SK-N-DZ (cell line): ENCODE measurements around a stretch of chr21.

GRCh38 chr21:17780321-17781005, 38.7 kb downstream of the C21orf91 start:
RAMPAGE:
- cytosol, long total RNA: no peak
- nucleus, long total RNA: no peak

DNA sequence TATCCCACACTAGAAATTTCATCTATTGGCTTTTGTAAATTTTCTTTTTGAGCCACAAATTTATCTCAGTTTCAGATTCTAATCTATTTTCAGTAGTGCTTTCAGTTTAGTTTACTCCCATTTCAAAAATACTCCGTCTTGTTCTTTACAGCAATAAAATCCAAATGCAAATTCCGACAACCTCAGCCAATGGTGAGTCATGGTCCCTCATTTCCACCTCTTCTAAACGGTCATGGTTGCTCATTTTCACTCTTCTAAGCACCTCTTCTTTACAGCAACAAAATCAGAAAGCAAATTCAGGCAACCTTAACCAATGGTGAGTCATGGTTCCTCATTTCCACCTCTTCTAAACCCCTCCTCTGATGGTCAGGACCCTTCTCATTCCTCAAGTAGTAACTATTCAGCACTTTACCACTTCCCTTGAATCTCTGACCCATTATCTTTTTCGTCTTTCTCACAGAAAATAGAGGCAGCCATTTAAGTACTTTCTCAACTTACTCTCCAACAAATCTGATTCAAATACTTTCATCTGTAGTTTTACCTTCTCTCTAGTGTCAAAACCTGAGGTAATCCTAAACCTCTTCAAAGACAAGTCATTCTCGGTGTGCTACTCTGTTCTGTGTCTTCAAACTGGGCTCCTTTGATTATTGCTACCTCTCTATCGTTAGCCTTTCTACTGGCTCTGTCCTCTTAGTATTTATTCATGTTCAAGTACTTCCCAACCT, 34.3 kb downstream of the C21orf91 start:
RAMPAGE:
- cytosol, long total RNA: no peak
- nucleus, long total RNA: no peak

GRCh38 chr21:17817924-17818530, 1.1 kb downstream of the C21orf91 start:
RAMPAGE:
- cytosol, long total RNA: no peak
- nucleus, long total RNA: no peak

DNA sequence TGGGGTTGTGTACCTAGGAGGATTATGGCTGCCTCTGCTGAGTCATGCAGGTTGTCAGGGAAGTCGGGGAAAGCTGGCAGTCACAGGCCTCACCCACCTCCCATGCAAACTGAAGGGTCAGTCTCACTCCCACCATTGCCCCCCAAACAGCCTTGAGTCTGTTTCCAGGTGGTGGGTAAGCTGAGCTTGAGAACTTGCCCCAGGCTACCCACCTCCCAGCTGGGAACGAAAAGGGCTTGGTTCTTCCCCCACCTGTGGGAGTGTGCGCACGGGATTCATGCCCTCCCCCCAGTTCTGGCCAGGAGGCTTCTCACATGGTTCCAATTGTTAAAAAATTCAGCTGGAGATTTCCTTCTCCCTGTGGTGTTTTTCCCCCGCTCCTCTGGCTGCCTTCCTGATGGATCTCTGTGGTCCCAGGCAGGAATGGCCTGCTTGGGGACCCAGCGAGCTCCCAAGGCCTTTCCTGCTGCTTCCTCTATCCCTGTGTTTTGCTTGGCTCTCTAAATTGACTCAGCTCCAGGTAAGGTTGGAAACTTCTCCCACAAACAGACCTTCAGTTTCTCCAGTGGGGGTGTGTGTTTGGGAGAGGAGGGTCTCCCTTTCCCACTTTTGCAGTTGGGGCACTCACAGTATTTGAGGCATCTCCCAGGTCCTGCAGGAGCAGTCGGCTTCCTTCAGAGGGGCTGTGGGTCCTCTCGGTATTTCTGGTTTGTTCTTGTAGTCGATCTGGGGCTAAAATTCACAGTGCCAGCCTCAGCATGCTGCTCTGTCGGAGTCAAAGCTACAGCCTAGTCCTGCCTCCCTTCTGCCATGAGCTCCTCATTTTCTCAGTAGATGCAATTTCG, 82.0 kb upstream of the C21orf91 start:
RAMPAGE:
- cytosol, long total RNA: no peak
- nucleus, long total RNA: no peak

RAMPAGE:
- cytosol, long total RNA: no peak
- nucleus, long total RNA: no peak
Measured at GRCh38 chr21:18443448-18444077, 40.0 kb upstream of the TMPRSS15 start.

RAMPAGE:
- cytosol, long total RNA: no peak
- nucleus, long total RNA: no peak
Measured at GRCh38 chr21:18661231-18661430, 257.5 kb upstream of the TMPRSS15 start.

DNA sequence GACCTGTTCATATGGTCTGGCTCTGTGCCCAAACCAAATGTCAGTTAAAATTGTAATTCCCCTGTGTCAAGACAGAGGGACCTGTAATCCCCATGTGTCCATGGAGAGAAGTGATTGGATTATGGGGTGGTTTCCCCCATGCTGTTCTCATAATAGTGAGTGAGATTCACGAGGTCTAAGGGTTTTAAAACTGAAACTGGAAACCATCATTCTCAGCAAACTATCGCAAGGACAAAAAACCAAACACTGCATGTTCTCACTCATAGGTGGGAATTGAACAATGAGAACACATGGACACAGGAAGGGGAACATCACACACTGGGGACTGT, 823.1 kb upstream of the TMPRSS15 start:
RAMPAGE:
- cytosol, long total RNA: no peak
- nucleus, long total RNA: no peak

DNA sequence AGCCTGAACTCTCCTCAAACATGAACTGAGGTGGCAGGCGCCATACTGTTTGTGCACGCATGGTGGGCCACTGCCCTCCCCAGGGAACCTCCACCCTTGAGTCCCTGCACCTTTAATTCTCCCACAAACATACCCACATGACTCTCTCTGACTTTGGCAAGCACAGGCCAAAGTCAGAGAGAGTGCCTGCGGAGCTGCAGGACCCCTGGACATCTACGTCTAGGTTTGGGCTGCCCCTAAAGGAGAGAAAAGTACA, 260.4 kb downstream of the NCAM2 start:
RAMPAGE:
- cytosol, long total RNA: no peak
- nucleus, long total RNA: no peak

GRCh38 chr21:21463447-21464052, 465.3 kb downstream of the NCAM2 start:
RAMPAGE:
- cytosol, long total RNA: no peak
- nucleus, long total RNA: no peak

GRCh38 chr21:22342855-22343273, 1344.7 kb downstream of the NCAM2 start:
RAMPAGE:
- cytosol, long total RNA: no peak
- nucleus, long total RNA: no peak

DNA sequence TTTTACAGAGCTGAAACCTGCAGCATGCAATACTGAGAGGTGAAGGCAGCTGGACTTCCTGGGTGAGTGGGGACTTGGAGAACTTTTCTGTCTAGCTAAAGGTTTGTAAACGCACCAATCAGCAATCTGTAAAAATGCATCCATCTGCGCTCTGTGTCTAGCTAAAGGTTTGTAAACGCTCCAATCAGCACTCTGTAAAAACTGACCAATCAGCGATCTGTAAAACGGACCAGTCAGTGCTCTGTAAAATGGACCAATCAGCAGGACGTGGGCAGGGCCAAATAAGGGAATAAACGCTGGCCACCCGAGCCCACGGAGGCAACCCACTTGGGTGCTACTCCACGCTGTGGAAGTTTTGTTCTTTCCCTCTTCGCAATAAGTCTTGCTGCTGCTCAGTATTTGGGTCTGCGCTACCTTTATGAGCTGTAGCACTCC, 1750.5 kb downstream of the MRPL39 start:
RAMPAGE:
- cytosol, long total RNA: no peak
- nucleus, long total RNA: no peak

GRCh38 chr21:25457377-25457935, 149.8 kb downstream of the MRPL39 start:
RAMPAGE:
- cytosol, long total RNA: no peak
- nucleus, long total RNA: no peak

DNA sequence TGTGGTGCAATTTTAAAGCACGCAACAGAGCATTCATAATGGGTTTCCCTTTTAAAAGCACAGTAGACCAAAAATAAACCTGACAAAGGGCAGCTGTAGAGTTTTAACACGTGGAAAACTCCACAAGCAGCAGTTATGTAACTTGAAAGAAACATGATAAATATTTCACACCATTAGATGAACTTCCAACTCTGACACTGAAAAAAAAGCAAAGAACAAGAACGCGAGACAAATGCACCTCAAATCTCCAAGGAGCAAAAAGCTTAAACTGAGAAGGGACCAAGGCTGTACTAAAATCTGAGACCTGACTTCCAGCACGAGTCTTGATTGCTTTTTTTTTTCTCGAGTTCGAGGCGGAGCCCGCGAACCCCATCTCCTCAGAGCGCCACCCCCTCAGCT, 252 bp upstream of the JAM2 start:
RAMPAGE:
- cytosol, long total RNA: no peak
- nucleus, long total RNA: no peak

DNA sequence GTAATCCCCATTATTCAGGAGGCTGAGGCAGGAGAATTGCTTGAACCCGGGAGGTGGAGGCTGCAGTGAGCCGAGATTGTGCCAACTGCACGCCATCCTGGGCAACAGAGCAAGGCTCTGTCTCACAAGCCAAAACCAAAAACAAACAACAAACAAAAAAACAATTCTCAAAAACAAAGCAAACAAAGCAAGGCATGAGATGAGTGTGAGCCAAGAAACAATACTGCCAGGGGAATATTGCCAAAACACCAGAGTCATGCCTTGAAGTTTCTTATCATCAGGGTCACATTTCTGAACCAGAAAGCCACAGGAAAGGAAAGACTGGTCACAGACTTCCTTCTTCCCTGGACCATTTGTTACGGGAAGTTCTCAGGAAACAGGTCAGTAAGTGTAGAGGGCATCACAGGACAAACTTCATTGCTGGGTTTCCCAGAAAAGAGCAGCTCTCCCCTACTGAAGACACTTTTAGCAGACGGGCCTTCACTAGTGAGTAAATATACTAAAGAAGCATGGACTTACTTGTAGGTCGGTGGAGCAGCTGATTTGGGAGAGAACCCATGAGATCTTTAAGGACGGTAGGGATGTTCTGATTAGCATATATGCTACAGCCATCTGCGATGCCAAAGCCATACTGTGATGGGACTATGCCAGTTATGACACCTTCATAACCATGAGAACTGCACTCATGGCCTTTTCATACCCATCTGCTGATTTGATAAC, 191.2 kb downstream of the GABPA start:
RAMPAGE:
- cytosol, long total RNA: no peak
- nucleus, long total RNA: no peak

DNA sequence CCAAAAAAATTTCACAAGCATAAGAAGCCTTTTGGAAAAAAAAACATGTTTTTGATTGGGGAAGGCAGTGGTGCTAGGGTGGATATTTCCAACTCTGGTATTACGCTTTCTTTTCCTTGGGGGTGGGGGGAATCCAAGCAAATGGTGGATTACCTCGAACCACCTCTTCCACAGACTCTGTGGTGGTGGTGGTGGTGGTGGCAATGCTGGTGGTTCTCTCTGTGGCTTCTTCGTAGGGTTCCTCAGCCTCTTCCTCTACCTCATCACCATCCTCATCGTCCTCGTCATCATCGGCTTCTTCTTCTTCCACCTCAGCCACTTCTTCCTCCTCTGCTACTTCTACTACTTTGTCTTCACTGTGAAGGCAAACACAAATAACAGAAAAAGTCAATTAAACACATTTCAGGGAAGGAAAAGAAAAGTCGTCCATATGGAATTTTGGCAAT, 148.9 kb downstream of the APP start:
RAMPAGE:
- cytosol, long total RNA: no peak
- nucleus, long total RNA: no peak

DNA sequence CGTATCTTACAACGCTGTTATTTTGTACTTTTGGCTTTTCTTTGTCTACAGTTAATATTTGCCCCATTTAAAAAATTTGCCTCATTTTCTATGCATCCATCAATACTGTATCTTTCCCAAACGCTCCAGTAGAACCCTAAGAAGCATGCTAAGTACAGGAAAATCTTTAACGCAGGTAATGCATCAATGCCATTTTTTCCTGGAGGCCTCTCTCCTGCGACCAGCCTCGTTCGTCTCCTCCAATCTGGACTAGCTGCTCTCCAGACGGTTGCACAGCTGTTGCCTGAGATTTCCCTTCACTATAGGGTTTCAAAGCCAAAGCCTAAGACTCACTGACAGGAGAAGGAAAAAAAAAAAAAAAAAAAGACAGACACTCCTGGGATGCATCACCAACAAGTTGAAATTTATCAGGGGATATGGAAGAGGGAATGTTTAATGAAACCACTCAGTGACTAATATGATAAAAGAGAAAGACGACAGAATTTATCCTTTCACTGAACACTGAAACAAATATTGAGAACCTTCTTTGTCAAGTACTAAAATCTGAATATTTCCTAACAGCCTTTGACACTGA, 93.1 kb downstream of the APP start:
RAMPAGE:
- cytosol, long total RNA: no peak
- nucleus, long total RNA: no peak

DNA sequence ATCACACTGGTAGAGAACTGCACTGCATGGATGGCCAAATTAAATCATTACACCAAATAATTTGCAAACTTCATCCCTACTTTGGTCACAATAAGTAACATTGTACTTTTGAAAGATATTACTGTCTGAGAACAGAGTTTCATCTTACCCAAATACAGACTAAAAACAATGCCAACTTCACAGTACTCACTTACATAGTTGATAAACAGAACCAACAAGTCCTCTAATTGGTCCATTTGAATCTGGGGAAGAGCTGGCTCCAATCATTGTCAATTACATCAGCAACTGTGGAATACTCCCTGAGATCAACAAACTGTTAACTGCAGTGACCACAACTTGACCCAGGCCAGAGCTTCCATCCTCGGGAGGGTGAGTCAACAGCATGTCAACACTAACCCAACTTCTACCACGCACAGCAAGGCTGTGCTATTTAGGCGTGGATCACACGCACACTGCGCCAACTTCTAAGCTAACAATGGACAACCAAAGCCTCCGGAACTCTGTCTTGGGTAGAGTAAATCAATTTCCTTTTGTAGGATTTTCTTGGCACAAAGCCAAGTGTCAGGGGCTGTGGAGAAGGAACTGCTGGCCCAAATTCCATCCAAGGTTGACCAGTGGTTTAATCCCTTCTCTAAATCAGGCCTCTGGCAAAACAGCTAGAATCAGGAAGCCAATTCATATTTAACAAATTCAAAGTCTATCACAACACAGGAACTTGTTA, 30.5 kb downstream of the APP start:
RAMPAGE:
- cytosol, long total RNA: no peak
- nucleus, long total RNA: no peak

GRCh38 chr21:26167908-26168628, 2.5 kb downstream of the APP start:
RAMPAGE:
- cytosol, long total RNA: no peak
- nucleus, long total RNA: no peak

DNA sequence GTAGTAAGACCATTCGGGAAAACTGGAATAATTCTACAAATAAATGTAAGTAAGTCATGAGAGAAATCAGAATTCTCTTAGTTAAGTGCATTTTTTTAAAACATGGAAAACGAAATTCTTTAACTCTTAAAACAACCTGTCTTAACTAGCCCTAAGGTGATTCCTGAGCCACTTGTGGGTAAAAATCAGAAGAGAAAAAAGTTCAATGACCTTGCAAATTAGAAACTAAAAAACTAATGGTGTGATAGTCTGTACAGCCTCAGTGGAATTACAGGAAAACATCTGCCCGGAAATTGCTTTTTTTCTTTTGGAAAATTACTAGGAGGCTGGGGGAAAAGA, 1.9 kb downstream of the APP start:
RAMPAGE:
- cytosol, long total RNA: no peak
- nucleus, long total RNA: no peak

DNA sequence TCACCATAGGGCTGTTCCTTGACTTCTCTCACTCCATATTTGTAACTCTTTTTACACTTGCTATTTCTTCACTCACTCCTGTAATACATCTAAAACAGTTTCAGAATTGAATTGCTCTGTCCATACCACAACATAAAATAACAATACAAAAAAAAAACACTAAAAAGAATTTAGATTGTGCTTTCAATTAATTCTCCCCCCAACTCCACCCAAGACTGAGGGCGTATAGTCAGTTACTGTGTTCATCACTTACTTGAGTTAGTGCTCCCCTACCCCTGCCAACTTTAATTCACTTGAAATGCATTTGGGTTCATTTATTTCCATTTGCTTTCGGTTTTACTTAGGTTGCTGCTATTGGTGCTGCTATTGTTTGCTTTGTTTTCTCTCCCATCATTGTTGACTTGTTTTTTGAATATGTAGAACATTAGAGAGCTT, 10.6 kb upstream of the CYYR1 start:
RAMPAGE:
- cytosol, long total RNA: no peak
- nucleus, long total RNA: no peak